Cardiac ventricle fibroblast (primary cell): ENCODE measurements around the gene MME.

DNA sequence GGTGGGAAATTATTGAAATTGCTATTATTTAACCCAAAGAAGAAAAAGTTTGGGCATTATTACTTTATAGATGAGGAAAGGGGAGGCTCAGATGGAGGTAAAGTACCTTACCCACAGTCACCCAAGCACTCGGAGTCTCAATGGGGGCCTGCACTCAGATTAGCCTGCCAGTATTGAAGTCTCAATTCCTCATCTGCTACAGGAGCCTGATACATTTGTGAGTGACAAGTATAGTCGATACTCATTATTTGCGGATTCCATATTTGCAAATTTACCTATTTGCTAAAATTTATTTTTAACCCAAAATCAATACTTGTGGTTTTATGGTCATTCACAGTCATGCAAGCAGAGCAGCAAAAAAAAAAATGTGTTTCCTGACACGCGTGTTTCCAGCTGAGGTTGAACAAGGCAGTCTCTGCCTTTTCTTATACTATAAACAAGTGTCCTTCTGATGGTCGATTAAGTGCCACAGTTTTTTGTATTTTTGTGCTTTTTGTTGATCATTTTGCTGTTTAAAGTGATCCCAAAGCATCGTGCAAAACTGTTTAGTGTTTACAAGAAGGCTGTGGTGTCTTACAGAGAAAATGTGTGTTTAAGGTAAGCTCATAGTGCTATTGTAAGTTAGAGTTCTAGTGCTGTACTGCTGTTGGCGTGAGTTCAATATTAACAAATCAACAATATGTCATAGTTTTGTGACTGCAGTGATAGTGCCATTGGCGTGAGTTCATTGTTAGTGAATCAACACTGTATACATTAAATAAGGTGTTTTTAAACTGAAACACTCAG, 48.0 kb downstream of the ARHGEF26 start:
- RAMPAGE, long total RNA = no peak

GRCh38 chr3:154213435-154214214, 92.4 kb downstream of the ARHGEF26 start:
- RAMPAGE, long total RNA = no peak

DNA sequence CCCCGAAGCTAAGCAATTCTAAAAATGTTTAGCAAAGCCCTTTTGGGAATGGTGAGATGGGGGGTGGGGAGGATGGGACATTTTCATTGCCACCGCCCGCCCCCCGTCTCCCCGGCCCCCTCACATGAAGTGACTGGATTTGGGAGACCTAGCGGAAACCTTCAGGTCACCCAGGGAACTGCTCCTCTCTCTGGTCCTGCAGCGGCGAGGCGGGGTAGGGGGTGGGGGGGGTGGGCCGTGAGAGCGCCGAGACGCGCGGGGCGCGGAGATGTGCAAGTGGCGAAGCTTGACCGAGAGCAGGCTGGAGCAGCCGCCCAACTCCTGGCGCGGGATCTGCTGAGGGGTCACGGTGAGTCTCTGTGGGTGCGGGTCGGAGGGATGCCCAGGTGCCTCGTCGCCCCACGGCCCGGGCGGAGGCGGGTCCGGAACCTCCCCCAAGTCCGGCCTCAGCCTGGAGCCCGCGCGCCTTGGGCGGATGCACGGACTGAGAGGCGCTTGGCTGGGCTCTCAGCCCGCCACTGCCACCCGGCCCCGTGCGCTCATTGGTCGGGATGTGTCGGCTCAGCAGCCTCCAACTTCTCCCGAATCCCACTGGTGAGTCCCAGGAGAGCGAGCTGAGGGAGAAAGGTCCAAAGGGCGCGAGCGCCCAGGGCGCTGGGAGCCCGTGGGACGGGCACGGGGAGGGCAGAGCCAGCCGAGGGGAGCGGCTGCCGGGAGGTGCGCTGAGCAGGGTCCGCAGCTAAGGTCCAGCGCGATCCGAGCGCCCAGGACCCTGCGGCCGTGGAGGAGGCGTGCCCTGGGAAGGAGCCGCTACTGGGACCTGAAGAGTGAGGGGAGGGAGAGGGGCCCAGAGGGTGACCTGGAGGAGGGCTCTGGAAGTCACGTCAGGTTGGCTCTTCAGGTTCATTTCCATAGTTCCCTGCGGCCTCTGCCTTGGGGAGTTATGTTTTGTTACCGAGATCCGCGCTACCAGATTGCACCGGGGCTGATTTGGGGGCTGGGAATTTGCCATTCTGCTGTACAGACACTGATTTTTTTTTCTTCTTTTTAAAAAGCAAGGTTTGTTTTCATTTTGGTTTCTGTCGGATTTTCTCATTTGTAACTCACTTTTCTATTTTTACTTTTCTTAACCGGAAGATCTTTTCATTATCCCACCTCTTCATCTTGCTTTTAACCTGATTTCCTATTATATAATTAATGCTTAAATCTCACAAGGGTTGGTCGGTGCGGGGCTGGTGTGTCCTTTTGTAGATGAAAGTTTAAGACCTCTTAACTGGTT, at the start of gene MME:
Gene MME (plus strand): TSS at position 912 of the 1,279 bp plus-strand sequence.
- RAMPAGE, long total RNA = no peak

GRCh38 chr3:155109820-155110516, 29.8 kb downstream of the MME start:
- RAMPAGE, long total RNA = no peak

- RAMPAGE, long total RNA = no peak
Measured at GRCh38 chr3:155111031-155111834, 31.1 kb downstream of the MME start.

DNA sequence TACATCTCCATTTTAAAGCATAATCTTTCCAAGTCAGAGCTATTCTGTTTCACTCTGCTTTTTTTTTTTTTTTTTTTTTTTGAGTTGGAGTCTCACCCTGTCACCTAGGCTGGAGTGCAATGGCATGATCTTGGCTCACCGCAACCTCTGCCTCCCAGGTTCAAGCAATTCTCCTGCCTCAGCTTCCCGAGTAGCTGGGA, 37.7 kb downstream of the STRIT1 start:
- RAMPAGE, long total RNA = no peak

GRCh38 chr3:155701832-155702557, 42.9 kb downstream of the PLCH1 start:
- RAMPAGE, long total RNA = no peak

DNA sequence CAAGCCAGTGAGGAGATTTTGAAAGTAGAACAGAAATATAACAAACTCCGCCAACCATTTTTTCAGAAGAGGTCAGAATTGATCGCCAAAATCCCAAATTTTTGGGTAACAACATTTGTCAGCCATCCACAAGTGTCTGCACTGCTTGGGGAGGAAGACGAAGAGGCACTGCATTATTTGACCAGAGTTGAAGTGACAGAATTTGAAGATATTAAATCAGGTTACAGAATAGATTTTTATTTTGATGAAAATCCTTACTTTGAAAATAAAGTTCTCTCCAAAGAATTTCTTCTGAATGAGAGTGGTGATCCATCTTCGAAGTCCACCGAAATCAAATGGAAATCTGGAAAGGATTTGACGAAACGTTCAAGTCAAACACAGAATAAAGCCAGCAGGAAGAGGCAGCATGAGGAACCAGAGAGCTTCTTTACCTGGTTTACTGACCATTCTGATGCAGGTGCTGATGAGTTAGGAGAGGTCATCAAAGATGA, 117.1 kb downstream of the GMPS start:
- RAMPAGE, long total RNA = no peak

- RAMPAGE, long total RNA = no peak
Measured at GRCh38 chr3:156531367-156531647, 23.6 kb downstream of the SSR3 start.

- RAMPAGE, long total RNA = no peak
Measured at GRCh38 chr3:156633219-156633832, 41.1 kb upstream of the TIPARP start.

GRCh38 chr3:156674862-156675865, 774 bp downstream of the TIPARP start:
- RAMPAGE, long total RNA = no peak

DNA sequence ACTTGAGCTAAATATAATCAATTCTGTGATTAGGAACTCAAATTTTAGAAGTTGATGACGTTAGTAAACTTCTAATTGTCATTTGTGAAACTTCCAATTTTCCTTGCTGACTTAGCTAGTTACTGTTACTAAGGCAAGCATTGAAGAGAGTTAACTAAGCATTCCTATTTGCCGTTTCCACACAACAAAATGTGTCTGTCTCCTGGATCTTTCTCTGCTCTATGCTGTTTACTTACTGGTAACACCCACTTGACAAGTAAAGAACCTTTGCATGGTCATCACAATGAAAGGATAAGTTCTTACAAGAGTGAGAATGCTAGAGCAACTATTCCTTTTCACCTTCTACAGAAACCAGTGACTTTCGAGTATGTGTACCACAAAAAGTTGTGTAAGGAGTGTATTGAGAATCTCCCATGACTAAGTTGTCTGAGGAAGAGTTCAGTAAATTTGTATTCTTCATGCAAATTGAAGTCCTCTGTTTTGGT, 10.7 kb downstream of the TIPARP start:
- RAMPAGE, long total RNA = no peak

DNA sequence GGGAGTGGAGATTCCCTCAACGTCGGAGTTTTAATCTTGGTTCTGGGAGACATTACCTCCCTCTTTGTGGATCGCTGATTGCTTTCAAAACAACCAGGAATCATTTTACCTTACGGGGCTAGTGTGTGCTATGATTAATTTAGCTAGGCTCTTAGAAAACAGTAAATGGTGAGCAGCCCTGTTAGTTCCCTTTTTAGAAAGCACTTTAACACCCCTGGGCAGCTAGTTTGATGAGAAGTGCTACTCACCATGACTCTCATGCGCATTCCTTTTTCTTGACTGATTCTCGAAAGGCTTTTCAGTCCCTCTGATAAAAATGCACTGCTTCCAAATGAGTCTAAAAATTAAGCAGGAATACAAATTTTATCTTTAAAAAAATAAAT, 75.3 kb upstream of the LEKR1 start:
- RAMPAGE, long total RNA = no peak

- RAMPAGE, long total RNA = no peak
Measured at GRCh38 chr3:156809784-156810621, 16.1 kb upstream of the LEKR1 start.

DNA sequence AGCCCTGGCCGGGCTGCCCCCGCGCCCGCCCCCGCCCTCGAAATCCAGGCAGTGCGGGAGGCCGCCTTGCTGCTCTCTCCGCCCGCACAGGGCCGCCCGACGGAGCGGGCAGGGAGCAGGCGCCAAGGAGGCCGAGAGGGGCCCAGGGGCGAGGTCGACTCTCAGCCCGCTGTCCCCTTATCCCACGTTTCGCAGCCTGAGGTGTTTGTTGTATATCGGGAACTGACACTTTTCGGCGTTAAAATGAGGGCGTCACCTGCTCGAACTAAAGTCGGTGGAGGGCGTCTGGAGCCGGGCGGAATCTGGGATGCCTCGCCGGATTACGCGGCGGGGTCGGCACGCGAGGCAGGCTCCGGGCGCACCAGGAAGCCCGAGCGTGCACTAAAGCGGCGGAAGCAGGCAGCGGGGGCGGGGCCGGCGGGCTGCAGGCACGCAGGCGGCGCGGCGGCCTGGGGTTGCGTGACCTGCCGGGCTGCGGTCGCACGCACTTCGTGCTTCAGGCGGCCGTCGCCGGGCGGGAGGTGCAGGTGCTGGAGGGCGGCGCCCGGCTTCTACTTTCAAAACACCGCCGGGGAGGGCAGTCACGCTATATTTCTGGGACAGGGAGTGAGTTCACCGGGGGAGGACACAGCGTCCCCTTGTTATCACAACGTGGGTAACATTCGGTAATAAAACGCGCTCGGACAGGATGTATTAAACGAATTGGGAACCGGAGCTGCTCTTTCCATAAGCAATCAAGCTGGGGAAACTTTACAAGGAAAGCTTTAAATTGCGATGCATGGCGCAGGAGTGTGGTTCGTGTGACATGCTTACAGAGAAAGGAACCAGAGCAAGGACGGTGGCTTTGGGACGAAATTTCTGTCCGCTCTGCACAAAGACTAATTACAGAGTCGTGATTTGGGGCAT, 9.3 kb upstream of the LEKR1 start:
- RAMPAGE, long total RNA = no peak

GRCh38 chr3:157064185-157064933, 95.6 kb downstream of the CCNL1 start:
- RAMPAGE, long total RNA = no peak

- RAMPAGE, long total RNA = no peak
Measured at GRCh38 chr3:157081381-157082153, 78.4 kb downstream of the CCNL1 start.

DNA sequence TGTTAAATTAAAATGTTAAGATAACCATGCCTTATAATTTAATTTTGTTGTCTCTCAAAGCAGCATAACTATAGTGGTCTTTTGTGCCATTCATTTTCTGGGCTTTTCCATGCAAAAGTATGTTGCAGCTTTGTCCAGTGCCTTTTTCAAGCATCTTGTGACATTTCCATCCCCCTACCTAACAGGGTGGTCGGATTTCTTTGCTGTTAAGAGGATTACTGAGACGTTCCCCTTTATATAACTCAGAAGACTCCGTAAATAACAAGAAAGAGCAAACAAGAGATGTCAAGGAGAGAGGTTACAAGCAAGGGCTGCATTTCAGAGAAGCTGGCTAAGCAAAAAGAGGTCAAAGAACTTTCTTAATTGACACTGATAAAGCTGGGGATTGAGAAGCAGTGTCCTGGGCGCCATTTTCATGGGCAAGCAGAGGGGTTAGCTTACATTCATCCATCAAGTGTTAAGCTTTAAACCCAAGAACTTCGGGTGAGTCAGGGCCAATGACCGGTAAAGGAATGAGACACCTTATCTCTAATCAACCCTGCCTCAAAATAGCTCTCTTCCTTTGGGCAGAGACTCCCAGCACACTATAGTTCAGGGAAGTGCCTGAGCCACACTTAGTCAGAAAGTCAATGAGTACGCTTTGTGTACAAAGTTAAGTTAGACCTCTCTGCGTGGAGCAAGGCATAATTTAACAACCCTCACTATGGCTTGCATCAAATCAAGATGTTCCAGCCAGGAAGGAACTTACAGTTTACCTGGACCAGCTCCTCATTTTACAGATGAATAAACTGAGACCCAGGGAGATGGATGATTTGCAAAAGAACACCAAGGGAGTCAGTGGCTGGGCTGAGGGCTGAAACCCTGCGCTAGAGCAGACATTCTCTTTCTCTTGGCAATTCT, 44.8 kb downstream of the CCNL1 start:
- RAMPAGE, long total RNA = no peak

- RAMPAGE, long total RNA = no peak
Measured at GRCh38 chr3:157174575-157175644, 15.0 kb upstream of the CCNL1 start.

DNA sequence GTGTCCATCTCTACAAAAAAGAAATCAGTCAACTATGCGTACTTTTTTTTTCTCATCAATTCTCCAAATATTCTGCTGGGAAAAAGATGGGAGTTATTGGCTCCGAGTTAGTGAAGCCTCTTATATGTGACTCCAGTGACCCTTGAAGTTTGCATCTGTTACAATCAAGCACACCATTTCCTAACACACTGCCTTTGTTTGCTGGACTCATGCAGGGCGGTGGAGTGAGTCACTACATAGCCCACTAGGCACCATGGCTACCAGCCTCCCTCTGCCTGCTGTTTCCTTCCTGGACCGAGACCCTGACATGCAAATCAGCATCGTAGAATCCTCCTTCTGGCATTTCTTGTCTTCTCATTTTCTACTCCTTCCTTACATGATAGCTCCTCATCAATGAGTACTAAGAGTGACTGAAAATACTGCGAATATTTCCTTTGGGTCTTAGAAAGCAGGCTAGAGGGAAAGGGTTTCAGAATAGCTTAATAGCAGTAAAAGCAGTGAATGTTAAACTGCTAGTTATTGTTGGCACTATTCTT, 100.9 kb upstream of the PTX3 start:
- RAMPAGE, long total RNA = no peak